Thoracic aorta (tissue), 1 donor: ENCODE measurements around the genes RIMS4, PABPC1L, WFDC9 and WFDC10B.

DNA sequence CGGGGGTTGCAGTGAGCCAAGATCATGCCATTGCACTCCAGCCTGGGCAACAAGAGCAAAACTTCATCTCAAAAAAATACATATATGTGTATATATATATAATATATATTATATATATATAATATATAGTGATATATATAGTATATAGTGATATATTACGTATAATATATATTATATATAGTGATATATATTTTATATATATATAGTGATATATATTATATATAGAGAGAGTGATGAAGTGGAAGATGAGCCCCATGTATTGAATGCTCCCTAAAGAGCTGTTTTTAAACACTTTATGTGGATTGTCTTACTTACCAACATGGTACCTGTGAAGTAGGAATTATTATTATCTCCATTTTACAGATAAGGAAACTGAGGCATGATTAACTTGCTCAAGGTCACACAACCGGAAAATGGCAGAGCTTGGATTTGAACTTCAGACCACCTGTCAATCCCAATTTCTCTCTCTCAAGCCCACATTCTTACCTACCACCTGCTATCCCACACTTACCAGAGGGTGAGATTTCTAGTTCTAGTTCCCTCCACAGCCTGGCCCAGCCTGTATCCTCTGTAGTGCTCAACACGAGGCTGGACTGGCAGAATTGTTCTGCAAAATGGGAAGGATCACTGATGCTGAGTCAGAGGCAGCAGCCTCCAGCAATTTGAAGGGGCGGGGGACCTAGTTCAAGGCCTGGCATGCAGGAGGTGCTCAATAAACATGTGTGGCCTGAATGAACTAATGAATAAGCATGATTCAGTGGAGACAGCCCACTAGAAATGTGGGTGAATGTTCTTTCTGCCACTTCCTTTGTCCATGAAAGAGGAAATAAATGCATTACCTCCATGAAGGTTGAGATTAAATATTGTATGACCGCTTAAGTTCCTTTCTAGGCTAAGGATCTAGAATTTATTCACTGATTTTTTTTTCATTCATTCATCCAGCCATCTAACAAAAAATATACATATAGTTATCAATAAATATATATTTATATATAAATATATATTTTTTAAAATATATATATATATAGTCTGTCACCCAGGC is 53.7 kb upstream of the TTPAL start:
- RAMPAGE, long total RNA: no peak

DNA sequence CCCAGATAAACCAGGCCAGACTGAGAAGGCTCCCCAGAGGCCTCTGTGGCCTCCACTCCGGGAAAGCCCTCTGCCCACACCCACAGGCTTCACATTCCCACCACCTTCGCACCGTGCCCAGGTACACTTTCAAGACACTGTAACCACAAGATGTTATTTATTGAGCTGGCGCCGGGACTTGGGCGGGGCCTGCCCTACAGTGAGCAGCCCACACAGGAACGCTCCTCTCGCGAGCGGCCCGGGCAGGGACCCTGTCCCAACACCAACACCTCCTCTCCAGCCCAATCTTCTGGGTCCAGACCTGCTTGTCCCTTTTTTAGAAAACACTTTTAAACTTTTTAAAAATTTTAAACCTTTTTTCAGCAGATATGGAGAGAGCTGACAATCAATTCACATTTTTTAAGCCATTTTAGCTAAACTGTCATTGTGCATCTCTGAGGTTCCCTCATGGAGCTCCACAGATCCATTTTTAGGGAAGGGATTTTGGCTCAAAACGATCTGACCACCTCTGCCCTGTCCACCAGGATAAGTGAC is 33.0 kb downstream of the ADA start:
- RAMPAGE, long total RNA: no peak

DNA sequence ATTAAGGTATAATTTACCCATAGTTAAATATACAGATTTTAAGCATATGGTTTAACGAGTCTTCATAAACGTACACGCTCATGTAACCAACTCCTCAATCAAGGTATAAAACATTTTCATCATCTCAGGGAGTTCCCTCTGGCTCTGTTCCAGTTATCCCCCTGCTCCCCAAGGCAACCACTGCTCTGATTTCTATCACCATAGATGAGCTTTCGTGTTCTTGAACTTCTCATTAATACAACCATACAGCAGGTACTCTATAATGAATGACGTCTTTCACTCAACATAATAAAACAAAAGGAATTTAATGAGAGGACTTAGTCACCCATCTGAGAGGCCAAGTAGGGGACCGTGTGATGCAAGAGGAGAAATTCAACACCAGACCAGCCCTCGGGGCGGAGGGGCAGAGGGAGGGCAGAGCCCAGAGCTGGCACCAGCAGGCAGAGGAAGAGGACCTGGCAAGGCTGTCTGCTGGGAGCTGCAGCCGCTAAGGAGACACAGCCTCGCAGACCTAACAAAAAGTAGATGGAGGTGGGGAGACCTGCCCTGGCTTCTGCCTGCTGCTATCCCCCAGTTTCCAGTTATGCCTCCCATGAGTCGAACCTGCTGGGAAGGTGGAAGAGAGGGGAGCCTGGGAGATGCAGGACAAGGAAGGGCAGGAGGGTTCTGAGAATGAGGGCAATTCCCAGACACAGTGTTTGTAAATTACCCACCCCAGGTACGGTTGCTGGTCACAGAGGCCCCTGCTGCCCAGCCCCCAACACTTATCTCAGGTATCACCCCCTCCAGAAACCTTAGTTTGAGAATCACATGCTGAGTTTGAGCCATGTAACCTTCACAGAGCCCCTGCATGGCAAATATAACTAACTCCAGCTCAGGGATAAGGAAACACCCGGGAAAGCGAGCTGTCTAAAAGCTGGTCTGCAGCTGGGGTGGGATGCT is 13.8 kb downstream of the CCN5 start:
- RAMPAGE, long total RNA: no peak

DNA sequence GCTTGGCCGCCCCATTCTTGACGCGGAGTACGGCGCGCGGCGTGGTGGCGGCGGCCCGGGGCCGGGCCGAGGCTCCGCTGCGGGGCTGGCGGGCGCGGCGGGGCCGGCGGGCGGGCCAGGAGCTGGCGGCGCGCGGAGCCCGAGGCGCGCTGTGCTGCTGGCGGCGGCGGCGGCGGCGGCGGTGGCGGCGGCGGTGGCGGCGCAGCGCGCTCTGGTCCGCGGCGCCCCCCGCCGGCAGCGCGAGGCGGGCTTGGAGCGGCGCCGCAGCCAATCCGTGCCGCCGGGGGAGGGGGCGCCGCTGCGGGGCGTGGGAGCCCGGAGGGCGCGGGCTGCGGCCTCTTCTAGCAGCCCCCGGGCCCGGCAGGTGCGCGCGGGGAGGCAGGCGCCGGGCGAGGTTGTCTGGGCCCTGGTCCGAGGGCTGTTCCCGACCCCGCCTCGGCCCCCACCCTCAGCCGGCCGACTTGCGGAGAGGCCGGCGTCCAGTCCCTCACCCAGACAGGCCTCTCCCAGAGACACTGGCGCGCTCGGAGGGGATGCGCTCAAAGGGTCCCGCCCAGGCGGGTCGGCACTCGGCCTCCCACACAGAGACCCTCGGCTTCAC is at the start of gene RIMS4:
Gene RIMS4 (minus strand): TSS at position 213 of the 601 bp plus-strand sequence.
- RAMPAGE, long total RNA: no peak

DNA sequence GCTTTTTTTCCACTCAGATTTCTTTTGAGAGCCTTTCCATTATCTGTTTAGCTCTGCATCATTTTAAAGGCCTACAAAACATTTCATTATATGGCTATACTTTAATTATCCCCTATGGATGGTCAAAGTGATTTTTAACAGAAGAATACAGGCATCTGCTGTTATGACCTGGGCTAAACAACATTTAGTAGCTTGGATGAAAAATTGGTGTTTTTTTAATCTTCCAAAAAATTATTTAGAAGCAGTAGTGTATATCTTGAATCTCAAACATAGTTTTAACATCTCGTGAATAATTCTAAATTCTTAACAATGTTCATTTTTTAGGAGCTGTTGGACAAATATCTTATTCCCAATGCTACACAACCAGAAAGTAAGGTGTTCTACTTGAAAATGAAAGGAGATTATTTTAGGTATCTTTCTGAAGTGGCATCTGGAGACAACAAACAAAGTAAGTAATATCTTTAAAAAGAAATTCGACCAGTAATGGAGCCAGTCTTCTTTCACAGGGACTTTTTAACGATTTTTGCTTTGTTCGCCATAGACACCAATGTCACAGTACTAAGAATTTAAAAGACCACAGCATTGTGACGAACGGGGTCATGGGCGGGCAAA is 6.1 kb upstream of the PABPC1L start:
- RAMPAGE, long total RNA: no peak

GRCh38 chr20:44909662-44910536 is at the start of gene PABPC1L:
Gene PABPC1L (plus strand): TSS chr20:44910060.
- RAMPAGE, long total RNA: no peak

GRCh38 chr20:45094550-45095213 is 6.2 kb downstream of the KCNS1 start:
- RAMPAGE, long total RNA: no peak

DNA sequence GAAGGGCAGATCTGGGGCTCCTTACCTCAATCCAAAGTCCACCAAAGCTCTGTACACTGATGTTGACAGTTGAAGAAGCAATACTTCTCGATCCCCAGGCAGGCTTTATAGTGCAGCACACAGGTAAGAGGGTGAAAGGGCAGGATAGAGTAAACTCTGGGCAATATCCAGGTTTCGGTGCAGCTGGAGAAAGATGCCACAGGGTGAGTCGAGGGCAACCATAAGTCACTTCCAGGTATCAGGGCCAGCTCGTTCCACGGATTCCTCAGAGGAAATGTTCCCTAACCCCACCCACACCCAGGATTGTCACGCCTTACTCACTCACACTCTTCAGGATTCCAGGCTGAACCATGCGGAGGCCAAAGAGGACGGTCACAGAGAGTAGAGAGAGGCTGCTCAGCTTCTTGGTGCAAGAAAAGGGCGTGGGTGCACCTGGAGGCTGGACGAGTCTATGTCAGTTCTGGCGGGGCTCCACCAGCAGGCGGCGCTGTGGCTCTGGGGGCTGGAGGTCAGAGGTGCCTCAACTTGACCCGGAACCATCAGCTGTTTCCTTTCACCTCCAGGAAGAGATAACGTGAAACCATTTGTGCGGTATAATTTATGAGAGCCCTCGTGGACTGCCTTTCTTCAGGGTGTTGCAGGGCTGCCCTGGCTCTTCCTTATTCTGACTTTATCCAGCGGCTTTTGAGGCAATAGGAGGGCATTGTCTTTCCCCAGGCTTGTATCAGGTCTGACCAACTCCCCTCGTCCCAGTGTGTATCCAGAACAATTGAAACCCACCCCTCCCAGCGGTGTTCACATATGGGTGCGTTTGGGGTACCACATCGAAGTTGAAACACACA is 14.4 kb upstream of the WFDC12 start:
- RAMPAGE, long total RNA: no peak

DNA sequence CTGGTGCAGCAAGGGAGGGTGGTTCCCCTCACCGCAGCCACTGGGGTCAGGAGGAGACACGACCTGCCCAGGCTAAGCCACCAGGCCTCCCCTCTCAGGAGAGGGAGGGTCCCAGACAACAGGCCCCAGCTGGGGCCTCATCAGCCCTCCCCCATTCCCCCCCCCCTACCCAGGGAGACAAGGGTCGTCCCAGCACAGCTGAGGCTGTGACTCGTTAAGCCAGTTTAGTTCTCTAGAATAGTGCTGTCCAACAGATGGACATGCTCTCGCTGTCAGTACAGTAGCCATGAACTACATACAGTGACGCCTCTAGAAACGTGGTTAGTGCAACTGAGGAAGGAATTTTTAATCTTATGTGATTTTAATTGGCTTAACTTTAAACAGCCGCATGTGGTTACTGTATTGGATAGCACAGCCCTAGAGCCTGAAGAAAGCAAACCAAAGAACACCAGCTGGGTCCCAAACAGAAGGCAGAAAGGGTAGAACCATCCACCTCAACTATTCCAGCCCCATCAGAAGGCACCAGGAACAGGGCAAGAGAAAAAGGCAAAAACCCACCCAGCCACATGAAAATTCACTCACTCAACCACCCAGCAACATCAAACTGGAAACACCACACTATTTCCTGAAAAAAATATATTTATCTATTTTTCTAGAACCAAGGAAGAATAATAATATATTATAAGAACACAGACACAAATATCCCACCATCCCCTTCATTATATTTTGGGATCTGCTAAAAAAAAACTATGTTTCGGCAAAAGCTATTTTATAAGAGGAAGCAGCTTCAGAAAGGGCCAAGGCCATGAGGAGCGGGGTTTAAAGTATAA is 17.6 kb upstream of the MATN4 start:
- RAMPAGE, long total RNA: no peak

GRCh38 chr20:45326301-45326782 is 18.2 kb upstream of the MATN4 start:
- RAMPAGE, long total RNA: no peak

GRCh38 chr20:45330076-45330744 is 18.0 kb downstream of the SDC4 start:
- RAMPAGE, long total RNA: no peak

DNA sequence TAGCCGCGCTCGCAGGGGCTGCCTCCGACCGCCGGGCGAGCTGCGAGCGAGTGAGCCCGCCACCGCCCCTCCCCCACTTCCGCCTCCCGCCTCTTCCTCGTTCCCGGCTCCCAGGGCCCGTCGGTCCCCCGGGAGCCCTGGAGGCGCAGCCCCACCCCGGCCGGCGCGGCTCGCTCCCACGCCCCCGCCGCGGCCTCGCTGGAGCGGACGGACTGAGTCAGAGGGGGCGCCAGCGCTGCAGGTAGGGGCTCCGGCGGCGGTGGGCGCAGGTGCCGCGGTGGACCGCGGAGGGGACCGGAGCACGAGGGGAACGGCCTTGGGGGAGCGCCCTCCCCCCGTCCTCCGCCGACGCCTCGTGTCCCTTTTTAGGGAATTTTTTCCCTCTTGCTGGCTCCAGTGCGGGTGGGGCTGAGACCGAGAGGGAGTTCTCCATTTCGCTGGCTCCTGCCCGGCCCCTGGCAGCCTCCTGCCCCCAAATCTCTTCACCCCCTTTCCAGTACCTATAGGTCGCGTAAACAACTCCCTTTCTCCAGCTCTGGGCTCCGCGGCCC is 1.5 kb upstream of the DBNDD2 start:
- RAMPAGE, long total RNA: start-site peak on the plus strand centred at position 200 of the sequence, 92 bp wide, 540 reads

DNA sequence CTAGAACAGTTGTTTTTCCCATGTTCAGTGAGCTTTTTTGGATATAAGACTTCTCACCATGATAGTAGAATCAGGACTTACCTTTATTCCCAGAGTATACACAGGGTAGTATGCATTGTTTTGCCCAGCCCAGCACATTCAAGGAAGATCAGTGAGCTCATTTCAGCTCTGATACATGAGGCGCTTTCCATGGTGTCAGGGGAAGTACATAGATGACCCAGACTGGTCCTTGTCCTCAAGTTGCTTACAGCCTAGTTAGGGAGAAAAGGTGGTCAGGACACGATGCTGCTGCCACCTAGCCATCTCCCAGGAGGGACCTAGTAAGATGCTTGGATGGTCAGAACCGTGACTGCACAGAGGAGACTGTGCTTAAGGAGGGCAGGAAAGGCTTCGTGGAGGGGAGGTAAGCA is 2.2 kb downstream of the PIGT start:
- RAMPAGE, long total RNA: no peak

GRCh38 chr20:45470303-45470916 is 857 bp downstream of the WFDC2 start:
- RAMPAGE, long total RNA: no peak

- RAMPAGE, long total RNA: no peak
Observed at GRCh38 chr20:45631084-45631649, at the start of gene WFDC9. Gene WFDC9 (minus strand): TSS chr20:45631284.

GRCh38 chr20:45704734-45705340 is at the start of gene WFDC10B:
Gene WFDC10B (minus strand): TSS chr20:45705019.
- RAMPAGE, long total RNA: no peak

DNA sequence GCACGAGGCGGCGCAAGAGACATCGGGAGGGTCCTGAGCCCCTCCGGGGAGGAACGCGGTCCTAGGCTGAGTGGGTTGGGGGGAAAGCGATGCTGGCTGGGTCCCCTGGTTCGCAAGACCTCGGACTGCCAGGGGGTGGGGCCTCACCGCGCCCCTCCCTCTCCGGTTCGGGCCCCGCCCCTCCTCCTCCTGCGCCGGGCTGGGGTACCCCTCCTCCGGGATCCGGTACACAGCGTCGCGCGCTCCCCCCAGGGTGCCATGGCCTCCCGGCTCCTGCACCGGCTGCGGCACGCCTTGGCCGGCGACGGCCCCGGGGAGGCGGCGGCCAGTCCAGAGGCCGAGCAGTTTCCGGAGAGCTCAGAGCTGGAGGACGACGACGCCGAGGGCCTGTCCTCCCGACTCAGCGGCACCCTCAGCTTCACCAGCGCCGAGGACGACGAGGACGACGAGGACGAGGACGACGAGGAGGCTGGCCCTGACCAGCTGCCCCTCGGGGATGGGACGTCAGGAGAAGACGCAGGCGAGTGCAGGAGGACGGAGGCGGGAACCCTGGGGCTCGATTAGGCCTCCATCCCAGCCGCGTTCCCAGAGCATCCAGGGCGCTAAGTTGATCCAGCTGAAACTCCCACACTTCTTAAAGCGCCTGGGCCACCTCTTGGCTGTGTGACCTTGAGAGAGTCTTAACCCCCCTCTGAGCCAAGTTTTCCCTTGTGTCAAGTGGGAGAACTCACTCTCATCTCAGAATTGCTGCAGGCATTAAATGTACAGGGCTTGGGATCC is 540 bp downstream of the SNX21 start:
- RAMPAGE, long total RNA: no peak

DNA sequence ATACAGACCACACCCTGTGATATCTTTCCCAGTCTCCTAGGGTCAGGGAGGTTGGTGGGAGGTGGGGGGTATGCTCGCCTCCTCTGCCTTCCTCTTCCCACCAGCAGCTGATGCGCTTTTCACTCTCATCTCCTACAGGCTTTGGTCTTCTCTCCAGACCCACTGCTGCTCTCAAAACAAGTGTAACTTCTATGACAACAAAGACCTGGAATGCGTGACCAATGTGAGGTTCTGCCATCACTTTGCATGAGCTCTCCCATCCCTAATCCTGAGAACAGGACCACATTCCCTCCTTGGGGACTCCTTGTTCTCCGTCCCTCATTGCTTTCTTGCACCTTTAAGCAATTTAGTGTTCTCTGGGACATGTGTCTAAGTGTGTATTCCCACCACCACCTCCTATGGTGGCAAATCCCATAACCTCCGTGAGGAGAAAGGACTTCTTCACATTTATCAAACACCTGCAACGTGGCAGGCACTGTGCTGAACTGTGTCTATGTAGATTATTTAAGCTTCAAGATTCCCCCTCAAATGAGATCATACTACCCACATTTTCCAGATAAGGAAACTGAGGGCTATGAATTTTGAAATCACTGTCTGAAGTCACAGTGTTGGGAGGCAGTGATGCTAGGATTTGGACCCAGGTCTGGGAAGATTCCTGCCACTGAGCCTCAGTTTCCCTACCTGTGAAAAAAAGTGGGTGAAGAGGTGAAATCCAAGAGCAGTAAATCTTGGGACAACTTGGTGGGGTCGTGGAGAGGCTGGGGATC is 2.9 kb downstream of the CTSA start:
- RAMPAGE, long total RNA: no peak

DNA sequence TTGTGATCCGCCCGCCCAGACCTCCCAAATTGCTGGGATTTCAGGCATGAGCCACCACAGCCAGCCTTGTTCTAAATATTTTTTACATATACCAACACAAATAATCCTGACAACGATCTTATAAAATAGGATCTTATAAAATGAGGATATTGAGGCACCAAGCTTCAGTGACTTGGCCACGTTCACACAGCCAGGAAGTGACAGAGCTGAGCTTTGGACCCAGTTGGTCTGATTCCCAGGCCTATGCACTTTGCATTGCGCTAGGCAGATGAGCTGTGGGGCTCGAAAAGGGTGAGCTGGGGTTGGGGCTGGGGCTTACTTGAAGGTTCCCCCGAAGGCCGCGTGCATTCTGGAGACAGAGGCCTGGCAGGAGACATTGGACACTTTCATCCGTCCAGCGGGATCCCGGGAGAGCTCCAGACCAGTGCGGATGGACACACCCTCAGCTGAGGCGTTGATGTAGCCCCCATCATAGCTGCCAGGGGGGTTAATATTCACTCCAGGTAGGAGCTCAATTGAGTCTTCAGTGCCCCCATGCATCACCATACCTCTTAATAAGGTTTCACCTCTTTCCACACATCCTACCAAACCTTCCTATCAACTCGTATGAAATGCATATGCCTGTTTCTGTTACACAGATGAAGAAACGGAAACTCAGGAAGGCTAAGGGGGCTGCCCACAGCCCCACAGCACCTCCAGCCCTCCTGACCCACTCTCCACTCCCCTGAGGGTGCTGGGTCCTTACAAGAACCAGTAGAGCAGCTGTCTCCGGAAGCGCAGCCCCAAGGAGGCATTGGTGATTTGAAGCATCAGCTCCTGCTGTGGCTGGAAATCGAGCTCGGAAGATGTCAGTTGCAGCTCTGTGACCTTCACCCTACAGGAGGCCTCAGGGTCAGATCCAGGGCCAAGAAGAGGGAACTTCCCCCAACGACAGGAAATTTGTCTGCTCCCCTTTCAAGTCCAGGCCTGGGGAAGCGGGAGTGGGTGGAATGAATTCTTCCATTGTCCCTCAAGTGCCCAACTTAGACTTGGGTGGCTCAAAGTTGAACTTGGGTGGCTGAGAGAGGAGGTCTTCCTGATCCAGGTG is 2.4 kb downstream of the PLTP start:
- RAMPAGE, long total RNA: no peak

GRCh38 chr20:45933504-45934488 is 687 bp upstream of the PCIF1 start:
- RAMPAGE, long total RNA: no peak